UCH-1 (cell line): Measurements from ENCODE around the genes COL7A1, IP6K2, WDR6 and IHO1.

DNA sequence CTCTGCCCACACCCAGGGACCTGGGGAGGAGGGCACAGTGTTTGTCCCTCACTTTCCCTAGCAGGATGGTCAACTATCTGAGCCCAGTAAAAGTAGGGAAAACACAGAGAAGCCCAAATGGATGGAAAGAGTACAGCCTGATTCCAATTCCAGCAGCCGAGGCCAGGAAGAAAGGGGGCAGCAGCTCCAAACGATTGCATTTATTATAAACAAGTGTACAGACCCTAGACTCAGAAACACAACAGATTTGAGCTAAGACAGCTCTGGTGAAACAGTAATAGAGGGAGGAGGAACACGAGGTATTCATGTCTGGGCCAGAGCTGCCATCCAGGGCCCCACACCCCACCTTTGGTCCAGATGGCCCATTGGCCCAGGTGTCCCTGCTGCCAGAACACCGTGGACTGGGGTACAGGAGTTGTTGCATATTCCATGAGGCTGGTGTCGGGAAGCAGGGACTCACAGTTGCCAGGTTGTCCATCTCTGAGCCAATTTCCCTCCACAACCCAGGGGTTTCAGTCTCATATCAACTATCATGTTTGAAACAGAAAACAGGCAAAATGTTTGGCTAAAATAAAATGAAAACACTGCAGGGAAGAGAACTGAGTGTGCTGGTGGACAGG lies 1.8 kb downstream of the TREX1 start:
- RRBS: no CpG with 5 or more reads among the region's 5 CpGs

DNA sequence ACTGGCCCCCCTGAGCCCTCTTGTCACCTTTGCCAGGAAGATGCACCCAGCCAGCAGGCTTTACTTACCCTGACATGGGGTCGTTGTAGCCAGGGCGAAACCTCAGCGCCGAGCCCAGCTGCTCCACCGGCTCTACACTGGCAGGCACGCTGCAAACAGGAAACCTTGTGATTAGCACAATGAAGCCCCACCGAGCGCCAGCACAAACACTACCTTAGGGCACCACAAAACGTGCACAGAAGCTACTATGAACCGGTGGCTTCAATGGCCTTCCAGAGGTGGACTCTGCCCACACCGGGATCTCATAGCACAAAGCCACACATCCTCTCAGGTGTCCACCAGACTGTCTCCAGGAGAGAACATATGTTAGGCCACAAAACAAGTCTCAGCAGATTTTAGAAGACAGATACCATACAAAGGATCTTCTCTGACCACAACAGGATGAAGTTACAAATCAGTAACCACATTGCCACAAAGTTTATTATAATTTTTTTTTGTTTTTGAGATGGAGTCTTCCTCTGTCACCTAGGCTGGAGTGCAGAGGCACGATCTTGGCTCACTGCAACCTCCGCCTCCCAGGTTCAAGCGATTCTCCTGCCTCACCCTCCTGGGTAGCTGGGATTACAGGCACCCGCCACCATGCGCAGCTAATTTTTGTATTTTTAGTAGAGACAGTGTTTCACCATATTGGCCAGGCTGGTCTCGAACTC lies 13.2 kb downstream of the TREX1 start:
- RRBS: no CpG with 5 or more reads among the region's 17 CpGs

DNA sequence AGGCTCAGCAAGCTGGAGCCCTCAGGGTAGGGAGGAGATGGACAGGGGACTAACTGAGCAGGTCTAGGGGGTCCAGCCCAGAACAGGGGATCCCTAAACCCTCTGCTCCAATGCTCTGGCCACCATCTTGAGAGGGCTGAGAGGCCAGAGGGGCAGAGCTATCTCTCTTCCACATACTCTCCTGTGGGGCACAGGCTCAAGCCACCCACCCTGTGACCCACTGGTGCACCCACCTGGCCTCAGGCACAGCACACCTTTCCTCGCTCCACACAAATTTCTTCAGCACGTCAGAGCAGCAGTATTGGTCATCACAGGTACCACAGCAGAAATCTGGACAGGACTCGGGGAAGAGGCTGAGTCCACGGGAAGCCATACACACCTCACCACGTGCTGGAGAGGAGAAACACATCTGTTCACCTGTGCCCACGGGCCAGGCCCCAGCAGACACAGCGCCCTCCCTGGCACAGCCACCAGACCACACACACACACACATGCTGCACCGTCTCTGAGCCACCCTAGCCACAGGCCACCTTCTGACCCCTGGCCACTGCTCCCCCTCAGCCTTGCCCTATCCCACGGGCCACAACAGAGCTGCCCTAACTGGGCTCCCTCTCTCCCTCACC lies 3.0 kb downstream of the SHISA5 start:
- RRBS: no CpG with 5 or more reads among the region's 9 CpGs

- RRBS: 23% methylated on average over 10 of the region's 59 CpGs
Observed at GRCh38 chr3:48594956-48596332, at the start of gene COL7A1. TSS of gene COL7A1 (minus strand) at chr3:48595329.

DNA sequence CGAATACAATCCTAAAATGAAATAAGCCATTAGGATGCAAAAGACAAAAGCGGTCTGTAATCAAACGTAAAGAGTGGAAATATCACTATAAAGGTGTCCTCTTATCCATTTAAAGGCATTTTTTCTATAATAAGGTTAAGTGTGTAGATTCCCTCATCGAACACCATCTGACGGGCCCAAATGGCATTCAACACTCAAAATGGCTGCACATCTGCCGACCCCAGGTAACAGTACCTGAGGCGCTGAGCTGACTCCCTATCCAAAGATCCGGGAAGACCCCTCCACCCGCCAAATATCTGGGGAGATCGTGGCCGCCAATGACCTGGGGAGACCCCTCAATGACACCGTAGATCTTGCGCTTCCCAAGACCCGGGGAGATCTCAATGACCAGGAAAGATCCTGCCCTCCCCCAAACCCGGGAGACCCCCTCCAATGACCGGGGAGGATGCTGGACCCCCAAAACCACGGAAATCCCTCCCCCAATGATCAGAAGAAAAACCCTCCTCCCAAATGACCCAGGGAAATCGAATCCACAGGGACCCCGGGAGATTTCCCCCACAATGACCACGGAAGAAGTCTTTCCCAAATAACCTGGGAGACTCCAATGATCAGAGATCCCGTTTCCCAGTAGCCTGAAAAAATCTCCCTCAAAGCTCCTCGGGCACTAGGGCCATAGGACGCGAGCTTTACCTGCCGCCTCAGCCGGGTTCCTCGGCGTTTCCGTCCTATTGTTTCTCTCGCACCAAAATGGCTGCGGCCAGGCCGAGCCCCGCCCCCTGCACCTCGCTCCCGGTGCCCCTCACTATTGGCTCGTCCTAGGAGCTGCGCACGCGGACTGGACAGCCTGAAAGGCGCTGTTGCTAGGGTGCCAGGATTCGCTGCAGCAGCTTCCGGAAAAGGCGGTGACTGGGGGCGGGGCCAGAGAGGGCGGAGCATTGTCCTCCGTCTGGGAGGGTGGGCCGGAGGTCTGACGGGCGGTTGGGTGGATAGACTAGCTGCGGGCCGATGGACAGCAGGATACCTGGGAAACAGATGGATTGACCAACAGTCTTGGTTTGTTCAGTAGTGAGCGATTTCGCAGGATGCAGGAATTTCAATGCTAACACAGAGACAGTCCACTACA lies at the start of gene IP6K2:
Gene IP6K2, minus strand, starts transcription at position 755 of the 1,123 bp plus-strand sequence.
- RRBS: 3% methylated on average over 25 of the region's 53 CpGs

GRCh38 chr3:48742177-48742640 lies 25.2 kb upstream of the IP6K2 start:
- RRBS: no CpG with 5 or more reads among the region's 5 CpGs

DNA sequence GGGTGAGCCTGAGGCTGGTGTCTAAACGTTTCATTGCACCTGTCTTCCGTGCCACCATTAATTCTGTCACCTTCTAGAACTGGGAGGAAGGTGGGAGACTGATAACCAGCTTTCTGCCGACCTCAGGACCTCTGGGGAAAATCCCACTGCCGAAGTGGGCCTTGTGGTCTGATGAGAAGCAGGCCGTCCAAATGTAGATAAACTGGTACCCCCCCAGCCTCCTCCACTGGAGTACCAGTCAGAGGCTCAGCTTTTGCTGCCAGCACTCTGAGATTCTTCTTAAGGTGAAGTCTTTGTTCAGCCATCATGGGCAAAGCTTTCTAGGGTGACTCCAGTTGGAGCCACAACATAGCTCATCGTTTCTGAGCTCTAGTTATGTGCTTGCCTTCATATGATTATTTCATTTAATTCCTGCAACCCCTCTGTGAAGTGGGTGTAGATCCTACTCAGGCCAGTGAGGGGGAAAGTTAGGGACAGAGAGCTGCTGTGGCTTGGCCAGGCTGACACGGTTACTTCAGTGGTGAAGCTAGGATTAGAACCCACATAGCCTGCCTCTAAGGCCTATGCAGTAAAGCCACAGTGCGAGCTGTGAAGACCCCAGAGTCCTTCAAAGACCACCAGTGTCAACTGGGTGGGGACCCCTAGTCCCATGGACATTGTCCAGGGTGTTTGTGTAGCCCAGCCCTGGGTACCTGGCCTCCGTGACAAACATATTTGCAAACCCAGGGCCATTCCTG lies 1.3 kb downstream of the P4HTM start:
- RRBS: no CpG with 5 or more reads among the region's 9 CpGs

- RRBS: 21% methylated on average over 3 of the region's 83 CpGs
Observed at GRCh38 chr3:49007231-49008346, at the start of gene WDR6. TSS of gene WDR6 (plus strand) at chr3:49007391.

- RRBS: 97% methylated on average over 5 of the region's 31 CpGs
Observed at GRCh38 chr3:49013555-49014806, 4.4 kb downstream of the DALRD3 start.

GRCh38 chr3:49020143-49021154 lies 1.5 kb upstream of the NDUFAF3 start:
- RRBS: 7% methylated on average over 17 of the region's 59 CpGs

GRCh38 chr3:49025238-49025809 lies 3.4 kb downstream of the NDUFAF3 start:
- RRBS: no CpG with 5 or more reads among the region's 7 CpGs

GRCh38 chr3:49198903-49199388 lies 352 bp upstream of the IHO1 start:
- RRBS: no CpG with 5 or more reads among the region's 30 CpGs

DNA sequence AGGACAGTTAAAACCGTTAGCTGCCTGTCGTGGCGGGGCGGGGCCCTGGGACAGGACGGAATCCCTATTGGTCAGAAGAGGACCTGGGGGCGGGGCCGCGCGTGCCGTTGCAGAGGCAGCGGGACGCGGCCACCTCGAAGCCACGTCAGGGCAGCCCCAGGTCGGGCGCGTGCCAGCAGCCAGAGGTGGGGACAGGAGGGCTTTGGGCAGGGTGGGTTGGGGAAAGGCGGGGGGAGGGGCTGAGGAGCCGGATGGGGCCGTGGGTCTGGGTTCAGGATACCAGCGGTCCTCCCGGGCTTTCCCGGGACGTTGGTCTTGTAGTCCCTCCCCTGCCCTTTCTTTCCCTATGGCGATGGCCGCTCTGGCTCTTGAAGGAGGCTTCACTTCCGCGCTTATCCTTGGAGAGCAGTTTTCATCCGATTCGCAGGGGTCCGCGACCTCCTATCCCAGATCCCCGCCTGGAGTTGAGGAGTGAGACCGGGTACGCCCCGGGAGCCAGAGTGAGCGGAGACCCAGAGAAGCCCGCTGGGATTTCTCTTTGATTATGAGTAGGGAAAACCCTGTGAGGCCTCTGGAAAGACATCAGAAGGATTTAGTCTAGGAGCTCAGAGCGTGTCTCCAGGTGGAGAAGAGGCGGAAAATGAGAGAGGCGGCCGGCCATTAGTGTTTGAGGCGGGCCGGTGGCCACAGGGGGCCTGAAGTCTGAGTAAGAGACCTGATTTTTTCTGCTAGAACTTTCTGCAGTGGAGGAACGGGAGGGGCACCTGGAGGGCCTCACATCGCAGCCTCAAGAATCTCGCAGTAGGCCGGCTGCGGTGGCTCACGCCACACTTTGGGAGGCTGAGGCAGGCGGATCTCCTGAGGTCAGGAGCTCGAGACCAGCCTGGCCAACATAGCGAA lies at the start of gene IHO1:
Gene IHO1, plus strand, starts transcription at position 110 of the 900 bp plus-strand sequence.
- RRBS: 39% methylated on average over 7 of the region's 54 CpGs

DNA sequence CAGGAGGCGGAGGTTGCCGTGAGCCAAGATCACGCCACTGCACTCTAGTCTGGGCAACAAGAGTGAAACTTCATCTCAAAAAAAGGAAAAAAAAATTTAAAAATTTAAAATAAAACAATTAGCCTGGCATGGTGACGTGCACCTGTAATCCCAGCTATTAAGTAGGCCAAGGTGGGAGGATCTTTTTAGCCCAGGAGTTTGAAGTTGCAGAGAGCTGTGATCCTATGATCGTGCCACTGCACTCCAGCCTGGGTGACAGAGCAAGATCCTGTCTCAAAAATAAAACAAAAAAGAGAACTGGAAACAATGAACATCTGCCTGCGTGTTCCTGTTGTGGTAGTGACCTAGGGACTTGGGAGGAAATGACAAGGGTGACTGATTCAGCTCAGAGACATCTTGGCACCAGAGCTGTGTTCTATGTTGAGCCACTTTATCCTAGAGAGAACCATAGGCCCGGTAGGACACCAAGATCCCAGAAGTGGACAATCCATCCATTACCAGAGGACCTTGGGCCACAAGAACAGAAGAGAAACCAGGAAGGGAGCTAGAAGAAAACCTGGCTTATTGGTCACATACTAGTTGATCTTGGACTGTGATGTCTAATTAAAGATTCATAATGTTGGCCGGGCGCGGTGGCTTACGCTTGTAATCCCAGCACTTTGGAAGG lies 5.2 kb upstream of the USP4 start:
- RRBS: no CpG with 5 or more reads among the region's 11 CpGs

DNA sequence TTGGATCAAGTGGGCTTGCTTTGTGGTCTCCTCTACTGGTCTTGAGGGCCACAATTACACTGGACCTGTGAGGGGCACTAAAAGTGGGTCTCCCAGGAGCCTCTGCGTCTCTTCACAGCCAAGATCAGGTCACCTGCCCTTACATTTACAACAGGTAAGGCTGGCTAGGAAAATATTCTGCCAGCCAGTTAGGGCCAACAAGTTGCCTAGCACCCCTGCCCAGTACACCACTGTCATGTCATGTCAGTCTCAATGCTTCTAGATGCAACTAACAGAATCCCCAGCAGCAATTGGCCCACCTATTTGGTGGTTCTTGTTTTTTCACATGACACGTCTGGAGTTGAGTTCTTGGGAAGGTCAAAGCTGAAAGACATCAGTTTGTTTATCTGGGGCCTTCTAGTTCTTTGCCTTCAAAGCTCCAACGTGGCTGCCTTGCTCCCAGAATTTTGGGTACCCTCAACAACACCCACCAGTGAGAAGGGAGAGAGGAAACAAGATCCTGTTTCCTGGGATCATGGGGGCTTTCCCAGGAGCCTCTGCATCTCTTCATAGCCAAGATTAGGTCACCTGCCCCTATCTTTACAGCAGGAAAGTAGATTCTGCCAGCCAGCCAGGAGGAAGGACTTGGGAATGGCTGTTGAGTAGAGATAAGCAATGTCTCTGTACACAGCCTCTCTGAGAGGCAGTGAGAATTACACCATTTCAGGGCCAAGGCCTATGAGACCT lies 8.8 kb downstream of the GPX1 start:
- RRBS: no CpG with 5 or more reads among the region's 3 CpGs

DNA sequence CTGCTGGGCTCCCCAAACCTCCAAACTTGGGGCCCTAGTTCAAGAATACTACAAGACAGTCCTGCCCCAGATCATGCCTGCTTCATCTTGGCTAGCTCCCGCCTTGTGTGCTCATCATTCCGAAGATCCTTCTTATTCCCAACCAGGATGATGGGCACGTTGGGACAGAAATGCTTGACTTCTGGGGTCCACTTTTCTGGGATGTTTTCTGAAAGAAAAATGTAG lies 4.2 kb upstream of the GPX1 start:
- RRBS: no CpG with 5 or more reads among the region's 3 CpGs

DNA sequence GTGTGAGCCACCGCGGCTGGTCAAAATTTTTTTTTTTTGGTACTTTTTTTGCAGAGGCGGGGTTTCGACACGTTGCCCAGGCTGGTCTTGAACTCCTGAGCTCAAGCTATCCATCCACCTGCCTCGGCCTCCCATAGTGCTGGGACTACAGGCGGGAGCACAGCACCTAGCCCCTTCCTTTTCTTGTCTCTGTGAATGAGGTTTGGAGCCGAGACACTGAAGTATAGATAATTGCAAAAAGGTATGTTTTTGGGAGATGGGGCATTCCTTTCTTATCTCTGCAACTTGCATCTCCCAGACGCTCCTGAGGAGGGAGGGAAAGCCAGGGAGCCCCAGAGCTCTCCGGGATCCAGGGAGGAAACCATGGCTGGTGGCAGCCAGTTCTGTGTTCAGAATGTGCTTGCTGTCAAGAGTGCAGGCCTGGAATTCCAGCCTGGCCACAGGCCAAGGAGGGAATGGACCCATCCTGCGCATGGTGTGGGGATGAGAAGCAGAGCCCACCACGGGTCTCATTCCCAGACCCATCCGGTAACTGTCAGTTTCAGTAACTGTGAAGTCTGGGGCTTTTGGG lies 1.2 kb upstream of the DAG1 start:
- RRBS: no CpG with 5 or more reads among the region's 13 CpGs

DNA sequence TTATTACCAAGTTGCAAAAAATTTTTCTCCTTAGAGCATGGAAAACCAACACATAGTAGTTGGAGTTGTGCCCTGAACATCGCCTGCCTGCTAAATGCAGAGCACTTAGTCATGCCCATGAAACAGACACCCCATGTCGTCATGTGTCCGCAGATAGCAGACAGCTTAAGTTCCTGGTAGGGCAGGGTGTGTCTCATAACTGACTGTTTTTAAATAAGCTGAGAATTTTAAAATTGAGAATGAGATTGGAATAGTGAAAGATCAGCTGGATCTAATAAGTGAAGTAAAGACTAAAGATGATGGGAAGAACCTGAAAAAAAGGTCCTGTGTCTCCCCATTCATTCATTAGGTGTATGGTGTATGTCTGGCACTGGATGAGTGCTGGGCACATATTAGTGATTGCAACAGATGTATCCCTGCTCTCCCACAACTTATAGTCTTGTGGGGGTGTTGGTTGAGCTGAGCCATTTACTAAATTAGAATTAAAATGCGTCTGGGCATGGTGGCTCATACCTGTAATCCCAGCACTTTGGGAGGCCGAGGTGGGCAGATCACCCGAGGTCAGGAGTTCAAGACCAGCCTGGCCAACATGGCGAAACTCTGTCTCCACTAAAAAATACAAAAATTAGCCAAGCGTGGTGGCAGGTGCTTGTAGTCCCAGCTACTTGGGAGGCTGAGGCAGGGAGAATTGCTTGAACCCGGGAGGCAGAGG lies 31.1 kb downstream of the DAG1 start:
- RRBS: no CpG with 5 or more reads among the region's 9 CpGs

- RRBS: no CpG with 5 or more reads among the region's 8 CpGs
Observed at GRCh38 chr3:49666507-49667028, 7.6 kb upstream of the APEH start.